ENCODE measurements around a stretch of chr2.

DNA sequence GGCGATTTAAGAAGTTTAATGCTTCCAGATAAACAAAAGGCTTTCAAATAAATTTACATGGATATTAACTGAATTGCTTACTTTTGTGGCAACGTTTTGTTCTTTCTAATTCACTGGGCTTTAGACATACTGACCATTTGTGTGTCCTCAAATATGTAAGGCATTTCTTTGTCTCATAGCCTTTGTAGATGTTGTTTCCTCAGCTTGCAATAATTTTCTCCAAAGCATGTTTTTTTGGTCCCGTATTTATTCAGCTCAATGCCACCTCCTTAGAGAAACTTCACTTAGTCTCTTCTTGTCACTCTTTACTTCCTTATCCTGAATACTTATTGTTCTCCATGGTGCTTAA lies 98.5 kb downstream of the NUP35 start:
- PRO-cap, result unidirectional peak, minus-strand start at position 235 of the sequence

DNA sequence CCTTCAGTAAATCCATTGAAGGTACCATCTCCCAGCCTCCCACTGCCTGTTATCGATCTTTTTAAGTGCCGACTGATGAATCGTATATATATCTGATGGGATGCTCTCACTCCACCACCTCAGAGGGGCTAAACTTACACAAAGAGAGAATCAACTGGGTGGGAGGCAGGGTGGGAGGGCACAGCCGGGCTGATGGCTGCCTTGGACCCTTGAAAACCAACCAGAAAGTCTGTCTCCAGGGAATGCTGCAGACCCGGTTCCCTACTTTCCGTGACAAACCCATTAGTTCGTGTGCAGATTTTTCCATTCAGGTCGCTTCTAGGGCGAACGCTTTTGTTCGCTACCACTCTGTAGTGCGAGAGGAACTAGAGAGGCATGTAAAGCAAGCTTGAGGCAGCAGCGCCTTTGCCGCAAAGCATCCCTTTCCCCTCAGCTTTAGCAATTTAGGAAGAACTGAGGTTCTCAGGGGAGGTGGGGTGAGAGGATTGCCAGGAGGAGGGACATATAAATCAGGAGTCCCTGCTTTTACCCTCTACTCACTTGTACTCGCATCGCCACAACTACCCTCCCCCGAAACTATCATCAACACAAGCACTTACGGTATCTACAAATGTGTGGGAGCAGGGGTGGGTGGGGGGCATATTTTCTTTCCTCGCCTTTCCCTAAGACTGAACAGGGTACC lies 831 bp upstream of the ZNF804A start:
- PRO-cap, result no peak

- PRO-cap, result no peak
These were observed 1.2 kb downstream of the ZNF804A start for GRCh38 chr2:184599220-184600218.

- PRO-cap, result no peak
These were observed 8.0 kb downstream of the FSIP2 start for GRCh38 chr2:185746618-185747021.

DNA sequence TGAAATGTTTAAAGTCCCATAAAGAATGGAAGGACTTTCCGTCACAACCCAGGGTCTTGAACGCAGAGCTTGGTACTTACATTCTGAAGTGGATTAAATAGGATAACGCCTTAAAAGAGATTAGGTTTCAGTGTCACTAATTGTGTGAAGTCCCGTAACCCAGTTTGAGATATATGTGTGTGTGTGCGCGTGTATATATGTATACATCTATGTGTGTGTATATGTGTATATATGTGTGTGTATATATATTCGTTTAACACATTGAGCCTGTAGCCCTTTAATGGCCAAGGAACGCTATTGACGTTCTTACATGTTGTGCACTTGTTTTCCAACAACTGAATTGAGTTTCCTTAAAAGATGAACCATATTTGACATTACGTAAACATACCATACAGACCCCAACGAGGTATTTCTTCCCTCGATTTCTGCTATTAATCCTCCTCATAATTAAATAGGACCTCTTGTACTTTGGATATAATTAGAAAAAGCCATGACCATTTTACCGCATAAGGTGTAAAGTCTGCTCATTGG lies 960 bp downstream of the ZC3H15 start:
- PRO-cap, result no peak

- PRO-cap, result no peak
These were observed 5.3 kb downstream of the ITGAV start for GRCh38 chr2:186595028-186595625.

DNA sequence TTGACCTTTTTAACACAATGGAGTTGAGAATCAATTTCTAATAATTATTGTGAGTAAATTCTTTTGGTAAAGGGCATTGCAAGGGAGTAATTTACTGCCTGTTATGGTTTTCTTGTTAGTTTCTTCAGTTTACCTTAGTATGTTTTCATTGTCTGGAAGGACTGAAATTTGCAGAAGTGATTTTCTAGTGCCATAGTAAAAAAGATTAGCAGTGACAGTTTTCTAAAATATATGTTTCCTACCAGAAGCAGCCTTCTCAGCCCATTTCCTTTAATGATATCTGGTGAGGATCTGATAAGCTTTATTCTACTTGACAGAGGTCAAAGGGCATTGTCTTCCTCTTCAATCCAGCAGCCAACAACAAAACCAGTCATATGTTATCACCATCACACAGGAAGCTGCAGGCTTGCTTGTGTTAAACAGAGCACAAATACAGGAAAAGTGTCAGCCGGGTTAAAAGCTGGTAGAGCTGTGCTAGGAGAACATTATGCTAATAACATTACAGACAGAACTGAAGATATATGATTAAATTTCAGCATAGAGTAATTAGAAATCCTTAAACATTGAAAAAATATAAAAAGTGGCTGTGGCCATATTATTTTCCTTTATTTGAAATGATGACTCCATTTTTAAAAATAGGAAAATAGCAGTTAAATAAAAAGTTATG lies 35.6 kb upstream of the ZSWIM2 start:
- PRO-cap, result no peak

- PRO-cap, result no peak
These were observed 226.1 kb upstream of the ZSWIM2 start for GRCh38 chr2:187075065-187075544.

GRCh38 chr2:187518518-187519190 lies 35.6 kb downstream of the TFPI start:
- PRO-cap, result no peak

DNA sequence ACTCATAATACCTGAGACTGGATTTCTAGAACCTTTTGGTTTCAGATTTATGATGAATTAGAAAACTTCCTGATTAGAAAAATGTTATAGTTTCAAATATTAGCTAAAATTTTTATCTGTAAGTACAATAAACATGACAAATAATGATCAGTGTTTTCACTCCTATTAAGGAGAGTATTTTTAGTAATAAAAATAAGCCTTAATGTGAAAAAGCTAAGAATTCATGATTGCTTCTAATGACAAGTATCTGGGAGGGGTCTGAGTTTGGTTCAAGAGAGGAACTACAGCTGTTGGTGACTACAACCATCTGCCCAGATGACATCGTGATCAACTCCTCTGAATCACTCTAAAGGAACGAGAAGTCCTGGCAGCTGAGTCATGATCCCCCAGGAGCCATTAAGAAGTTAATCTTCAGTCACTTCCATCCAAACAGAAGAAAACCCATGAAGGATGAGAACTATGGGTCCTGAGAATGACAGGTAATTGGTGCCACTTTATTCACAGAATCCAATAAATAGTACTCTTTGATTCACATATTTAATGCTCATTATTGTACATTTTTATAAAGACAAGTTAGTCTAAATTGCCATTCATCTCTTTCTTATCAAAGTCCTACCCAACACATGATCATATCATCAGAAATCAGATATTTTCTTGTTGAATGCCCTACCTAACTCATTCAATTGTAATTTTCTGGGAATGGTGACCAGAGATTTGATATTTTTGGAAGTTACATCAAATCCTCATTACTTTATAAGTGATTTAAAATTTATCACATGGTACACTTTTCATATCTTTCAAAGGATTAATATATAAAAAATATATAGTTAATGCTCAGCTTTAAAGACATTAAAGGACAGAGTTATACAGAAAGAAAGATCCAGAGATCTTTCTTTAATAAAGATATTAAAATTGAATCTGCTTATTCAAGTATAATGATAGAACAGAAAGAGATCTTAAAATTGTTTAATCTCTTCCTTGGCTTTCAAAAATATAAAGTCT lies 6.7 kb downstream of the TFPI start:
- PRO-cap, result no peak

DNA sequence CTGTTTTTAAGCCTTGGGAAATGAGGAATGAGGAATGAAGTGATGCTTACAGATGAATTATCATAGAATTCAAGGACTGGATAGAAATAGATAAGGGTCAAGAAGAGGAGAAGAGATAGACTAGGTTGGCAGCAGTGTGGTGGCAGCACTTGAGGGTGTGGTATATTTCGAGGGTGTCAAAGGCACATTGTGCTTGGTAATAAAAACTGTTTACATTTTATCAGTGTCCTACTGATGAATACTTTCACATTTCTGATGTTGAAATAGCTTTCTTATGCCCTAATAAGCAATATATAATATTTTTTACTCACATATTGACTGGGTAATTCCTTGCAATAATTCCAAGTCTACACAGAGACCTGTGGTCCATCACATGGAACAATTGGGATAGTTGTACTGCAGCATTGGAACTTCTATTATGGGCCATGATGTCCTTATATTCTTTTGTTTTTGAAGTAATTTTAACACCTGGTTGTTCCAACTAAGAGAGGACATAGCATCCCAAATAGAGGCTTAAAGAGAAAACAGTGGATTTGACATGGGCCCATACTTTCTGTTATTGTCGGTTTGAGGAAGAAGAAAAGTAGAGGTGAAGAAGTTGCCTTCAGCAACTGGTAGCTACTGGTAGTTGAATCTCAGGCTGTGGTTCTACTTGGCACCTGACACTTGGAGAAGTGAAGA lies 3.2 kb downstream of the TFPI start:
- PRO-cap, result no peak

DNA sequence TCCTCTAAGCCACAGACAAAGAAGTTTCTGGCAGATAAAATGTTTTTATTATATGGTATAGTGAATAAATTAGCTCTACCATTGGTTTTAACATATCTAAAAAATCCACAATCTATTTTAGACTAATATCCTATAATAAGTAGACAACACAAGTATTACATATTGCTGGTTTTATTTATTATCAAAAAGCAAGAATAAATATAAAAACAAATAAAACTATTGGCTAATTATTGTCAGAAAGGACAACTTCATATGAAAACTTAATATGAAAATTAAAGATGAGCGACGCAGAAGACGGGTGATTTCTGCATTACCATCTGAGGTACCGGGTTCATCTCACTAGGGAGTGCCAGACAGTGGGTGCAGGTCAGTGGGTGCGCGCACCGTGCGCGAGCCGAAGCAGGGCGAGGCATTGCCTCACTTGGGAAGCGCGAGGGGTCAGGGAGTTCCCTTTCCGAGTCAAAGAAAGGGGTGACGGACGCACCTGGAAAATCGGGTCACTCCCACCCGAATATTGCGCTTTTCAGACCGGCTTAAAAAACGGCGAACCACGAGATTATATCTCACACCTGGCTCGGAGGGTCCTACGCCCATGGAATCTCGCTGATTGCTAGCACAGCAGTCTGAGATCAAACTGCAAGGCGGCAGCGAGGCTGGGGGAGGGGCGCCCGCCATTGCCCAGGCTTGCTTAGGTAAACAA lies 168.2 kb upstream of the GULP1 start:
- PRO-cap, result no peak

DNA sequence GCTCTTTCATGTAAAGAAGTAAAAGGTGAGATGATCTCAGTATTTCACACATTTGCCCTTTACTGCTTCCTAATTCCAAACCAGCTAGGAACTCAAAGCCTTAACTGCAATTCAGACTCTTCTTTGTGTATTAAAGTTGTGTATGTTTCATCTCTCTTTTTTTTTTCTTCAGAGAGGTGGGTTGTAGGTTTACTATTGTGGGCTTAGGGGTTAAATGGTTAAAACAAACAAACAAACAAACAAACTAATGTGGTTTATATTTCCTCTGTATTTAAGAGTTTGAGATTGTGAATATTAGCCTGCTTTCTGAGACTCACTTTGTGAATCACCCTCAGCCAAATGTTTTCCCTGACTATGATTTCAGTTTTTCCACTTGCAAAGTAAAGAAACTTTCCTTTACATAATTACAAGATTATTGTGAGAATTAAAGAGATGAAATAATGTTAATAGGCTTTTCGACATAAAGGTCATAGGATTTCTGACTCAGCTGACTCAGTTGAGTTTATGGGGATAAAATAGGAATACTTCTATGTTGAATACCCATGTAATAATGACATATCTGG lies 2.8 kb downstream of the GULP1 start:
- PRO-cap, result no peak

GRCh38 chr2:188333750-188334315 lies 42.2 kb downstream of the GULP1 start:
- PRO-cap, result no peak

DNA sequence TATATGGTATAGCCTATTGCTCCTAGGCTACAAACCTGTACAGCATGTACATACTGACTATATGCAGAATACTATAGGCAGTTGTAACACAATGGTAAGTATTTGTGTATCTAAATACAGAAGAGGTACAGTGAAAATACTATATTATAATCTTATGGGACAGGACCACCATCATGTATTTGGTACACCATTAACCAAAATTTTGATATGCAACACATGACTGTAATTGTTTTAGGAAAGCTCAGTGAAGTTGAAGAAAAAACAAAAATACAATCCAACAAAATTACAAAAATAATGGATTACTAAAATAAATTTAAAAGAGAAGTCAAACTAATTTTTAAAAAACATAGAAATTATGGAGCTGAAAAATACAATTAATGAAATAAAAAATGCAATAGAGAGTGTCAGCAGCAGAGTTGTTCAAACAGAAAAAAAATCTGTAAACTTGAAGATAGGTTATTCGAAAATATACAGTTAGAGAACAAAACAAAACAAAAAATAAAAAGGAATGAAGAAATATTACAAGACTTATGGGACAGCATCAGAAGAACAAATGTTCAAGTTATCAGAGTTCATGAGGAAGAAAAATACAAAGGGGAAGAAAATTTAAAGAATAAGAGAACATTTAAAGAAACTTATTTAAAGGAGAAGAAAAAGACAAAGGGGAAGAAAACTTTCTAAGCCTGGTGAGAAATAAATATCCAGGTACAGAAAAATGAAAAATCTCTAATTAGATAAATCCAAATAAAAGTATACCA lies 114.7 kb downstream of the GULP1 start:
- PRO-cap, result no peak

- PRO-cap, result no peak
These were observed 188.6 kb upstream of the COL3A1 start for GRCh38 chr2:188785617-188785946.

DNA sequence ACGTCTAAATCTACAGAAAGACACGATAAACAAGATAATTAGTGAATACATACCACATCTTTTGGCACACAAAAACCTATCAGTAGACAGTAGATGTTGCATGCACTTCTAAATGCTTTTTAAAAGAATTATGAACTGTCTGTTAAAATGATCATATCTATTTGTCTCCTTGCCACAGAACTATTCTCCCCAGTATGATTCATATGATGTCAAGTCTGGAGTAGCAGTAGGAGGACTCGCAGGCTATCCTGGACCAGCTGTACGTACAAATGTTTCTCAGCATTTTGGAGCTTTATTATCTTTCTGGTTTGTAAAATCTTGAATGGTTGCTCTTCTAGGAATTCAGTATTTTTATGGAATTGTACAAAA lies 12.7 kb downstream of the COL3A1 start:
- PRO-cap, result no peak

- PRO-cap, result no peak
These were observed 106.6 kb upstream of the COL5A2 start for GRCh38 chr2:189286076-189286649.

DNA sequence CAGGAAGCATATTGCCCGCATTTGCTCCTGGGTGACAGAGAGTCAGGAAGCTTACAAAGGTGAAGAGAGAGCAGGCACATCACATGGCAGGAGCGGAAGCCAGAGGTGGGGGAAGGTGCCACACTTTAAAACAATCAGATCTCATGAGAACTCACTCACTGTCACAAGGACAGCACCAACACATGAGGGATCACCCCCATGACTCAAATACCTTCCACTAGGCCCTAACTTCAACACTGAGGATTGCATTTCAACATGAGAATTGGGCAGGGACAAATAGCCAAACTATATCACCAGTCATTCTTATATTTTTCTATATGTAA lies 124.9 kb upstream of the COL5A2 start:
- PRO-cap, result no peak

- PRO-cap, result no peak
These were observed 93.8 kb upstream of the WDR75 start for GRCh38 chr2:189347354-189347955.